ENCODE measurements around a stretch of chr14.

- PRO-cap: no peak
Measured at GRCh38 chr14:68253977-68254335, 434.4 kb downstream of the RAD51B start.

GRCh38 chr14:68272016-68272593, 452.5 kb downstream of the RAD51B start:
- PRO-cap: no peak

- PRO-cap: no peak
Measured at GRCh38 chr14:68364822-68365592, 427.9 kb downstream of the ZFP36L1 start.

- PRO-cap: unidirectional peak, minus-strand start at chr14:68367791
Measured at GRCh38 chr14:68367535-68368205, 425.2 kb downstream of the ZFP36L1 start.

GRCh38 chr14:68377195-68378021, 415.5 kb downstream of the ZFP36L1 start:
- PRO-cap: bidirectional peak, plus-strand start at chr14:68377645, minus-strand start at chr14:68377494

GRCh38 chr14:68392291-68393116, 400.4 kb downstream of the ZFP36L1 start:
- PRO-cap: unidirectional peak, plus-strand start at chr14:68392964

GRCh38 chr14:68399943-68400488, 392.9 kb downstream of the ZFP36L1 start:
- PRO-cap: no peak

GRCh38 chr14:68458876-68459620, 333.8 kb downstream of the ZFP36L1 start:
- PRO-cap: no peak

- PRO-cap: no peak
Measured at GRCh38 chr14:68539017-68539964, 253.6 kb downstream of the ZFP36L1 start.

DNA sequence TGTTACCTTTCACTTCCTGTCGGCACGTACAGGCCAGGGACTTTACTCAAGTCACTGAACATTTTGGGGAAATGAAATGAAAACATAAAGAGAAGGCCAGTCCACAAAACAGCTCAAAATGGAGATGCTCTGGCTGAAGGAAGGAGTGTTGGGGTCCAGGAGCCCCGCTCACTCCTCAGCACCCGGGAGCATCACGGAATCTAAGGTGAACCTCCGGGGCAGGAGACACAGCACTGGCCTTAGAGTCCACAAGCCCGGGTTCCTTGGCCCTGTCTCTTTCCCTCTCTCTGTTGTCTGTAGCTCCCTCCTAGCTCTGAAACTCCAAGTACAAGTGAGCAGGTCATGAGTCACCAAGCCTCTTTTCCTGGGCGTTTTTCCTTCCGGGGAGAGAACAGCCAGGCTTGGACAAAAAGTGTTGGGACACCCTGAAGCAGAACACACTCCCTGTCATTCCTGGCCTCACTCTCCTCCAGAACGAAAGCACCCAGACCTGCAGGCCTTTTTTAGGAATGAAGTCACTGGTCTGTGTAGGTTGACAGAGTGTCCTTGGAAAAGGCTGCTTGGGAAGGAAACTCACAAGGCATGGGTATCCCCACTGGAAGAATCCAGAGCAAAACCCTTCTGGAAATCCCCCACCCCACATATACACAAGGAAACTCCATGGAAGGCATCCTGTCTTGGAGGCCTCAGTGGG, 245.4 kb downstream of the ZFP36L1 start:
- PRO-cap: bidirectional peak, plus-strand start at position 435 of the sequence, minus-strand start at position 327 of the sequence

DNA sequence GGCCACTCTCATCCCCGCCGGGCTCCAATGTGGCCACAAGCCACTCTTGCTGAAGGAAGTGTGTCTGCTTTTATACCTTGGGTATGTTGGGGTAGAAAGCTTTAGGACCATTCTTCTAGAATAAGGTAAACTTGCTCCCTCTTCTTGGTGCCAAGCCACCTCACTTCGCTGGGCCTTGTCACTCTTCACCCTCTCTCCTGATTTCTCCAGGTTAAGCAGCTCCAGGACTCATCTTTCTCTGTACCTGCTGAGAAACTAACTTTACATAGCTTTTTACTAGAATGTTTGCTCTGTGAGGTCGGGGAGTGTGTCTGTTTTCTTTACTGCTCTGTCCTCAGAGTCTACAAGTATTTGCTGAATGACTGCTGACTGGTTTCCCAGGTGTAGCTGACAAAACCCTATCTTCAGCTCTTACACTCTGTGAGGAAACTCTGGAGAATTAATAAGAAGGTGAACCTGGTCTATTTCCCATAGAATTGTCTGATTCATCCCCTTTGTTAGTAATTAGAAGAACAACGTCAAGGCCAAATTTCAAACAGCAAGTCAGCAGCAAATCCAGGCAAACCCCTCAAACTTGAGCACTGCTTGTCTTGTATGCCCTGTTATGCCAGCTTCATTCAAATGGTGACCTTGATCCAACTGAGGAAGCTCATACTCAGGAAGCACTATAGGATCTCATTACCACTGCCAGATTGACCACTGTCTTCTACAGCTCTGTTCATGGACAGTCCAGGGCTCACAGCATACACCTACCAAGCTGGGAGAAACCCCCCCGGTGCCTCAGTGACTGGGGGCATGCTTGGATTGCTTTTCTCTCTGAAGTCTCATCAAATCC, 226.8 kb downstream of the ZFP36L1 start:
- PRO-cap: no peak

DNA sequence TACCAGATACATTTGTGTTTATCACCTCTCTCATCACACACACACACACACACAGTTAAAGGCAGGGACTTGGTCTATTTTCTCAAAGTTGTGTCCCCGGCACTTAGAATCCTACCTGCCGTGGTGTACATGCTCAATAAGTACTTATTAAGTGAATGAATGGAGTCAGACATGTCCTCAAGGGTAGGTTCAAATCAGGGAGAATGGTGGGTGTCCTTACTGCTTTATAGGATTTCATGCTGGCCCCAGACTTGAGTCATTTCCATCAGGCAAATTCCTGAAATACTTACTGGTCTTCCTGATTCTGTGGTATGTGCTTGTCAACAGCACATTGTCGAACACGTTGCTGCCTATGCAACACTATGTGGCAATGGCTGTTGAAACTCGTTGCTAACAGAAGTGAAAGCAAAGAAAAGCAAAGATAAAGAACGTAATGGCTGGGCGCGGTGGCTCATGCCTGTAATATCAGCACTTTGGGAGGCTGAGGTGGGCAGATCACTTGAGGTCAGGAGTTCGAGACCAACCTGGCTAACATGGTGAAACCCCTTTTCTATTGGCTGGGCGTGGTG, 215.1 kb downstream of the ZFP36L1 start:
- PRO-cap: no peak

DNA sequence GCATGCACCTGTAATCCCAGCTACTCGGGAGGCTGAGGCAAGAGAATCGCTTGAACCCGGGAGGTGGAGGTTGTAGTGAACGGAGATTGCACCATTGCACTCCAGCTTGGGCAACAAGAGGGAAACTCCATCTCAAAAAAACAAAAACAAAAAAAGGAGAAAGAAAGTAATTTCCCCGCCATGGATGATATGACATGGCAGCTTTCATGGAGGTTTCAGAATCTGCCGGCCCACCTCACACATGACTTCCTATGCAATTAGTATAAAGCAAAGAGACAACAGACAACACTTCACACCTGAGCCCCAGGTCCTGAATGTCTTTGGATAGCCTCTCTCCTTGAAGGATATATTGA, 214.6 kb downstream of the ZFP36L1 start:
- PRO-cap: no peak

GRCh38 chr14:68667140-68667639, 125.7 kb downstream of the ZFP36L1 start:
- PRO-cap: no peak

DNA sequence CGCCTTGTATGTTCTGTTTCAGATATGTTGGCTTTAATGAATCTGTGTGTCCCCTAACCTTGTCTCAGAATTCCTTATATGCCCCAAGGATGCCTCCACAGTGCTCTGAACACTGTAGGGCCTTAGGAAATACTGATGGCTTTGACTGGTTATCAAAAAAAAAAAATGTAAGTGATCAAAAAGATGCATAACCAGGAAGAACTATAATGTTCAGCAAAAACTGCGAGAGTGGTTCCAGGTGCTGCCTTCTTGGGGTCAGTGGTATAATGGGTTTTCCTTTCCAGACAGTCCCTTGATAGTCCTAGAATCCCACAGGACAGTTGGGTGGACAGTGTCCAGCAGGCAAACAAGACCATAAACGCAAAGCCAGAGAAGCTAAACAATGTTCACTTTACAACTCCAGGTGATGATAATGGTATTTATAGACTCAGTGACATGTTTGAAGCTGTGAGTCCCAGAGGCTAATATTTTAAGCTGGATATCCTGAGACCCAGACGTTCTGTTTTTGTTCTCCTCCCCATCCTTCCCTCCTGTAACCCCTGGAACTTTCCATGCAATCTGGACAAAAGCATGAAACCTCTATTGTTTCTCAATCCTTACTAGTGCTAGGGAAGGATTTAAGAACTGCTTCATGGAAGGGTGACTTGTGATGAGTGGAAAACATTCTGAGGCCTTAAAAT, 121.1 kb downstream of the ZFP36L1 start:
- PRO-cap: bidirectional peak, plus-strand start at position 602 of the sequence, minus-strand start at position 362 of the sequence

- PRO-cap: no peak
Measured at GRCh38 chr14:68727652-68728256, 65.1 kb downstream of the ZFP36L1 start.

DNA sequence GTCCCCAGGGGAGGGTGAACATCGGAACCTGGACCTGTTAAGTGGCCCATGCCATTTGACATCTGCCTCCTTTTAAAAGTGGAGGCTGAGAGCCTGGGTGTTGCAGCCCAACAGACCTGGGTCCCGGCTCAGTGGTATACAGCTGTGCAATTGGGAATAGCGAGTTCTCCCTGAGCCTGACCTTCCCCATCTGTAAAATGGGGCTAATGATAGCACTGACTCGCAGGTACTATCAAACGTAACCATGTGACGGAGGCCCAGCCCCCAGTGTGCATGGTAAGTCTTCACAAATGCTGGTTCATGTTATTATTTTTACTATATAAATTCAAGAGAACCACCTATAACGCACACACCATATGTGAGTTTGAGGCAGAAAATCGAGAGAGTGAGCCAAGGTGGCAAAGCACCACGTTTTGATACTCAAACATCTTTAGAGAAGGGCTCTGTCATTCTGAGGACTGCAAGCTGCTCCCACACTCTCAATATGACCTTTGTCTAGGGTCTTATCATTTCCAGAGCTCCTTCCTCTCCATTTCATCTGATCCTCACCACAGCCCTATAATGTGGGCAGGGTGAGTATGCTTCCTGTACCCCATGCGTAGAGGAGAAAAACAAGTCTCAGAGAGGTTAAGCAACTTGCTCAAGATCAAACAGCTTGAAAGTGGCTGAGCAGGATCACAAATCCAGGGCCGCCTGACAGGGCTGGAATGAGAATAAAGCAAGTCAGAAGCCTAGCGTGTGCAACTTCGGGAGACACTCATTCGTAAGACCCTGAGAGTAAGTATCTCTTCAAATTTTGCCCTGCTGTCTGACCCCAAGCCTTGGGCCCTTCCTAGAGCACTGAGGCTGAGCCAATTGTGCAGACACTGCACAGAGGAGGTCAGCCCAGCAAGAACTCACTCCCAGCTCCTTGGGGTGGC, 10.9 kb downstream of the ZFP36L1 start:
- PRO-cap: no peak

- PRO-cap: bidirectional peak, plus-strand start at chr14:68789579, minus-strand start at chr14:68789536
Measured at GRCh38 chr14:68788627-68789637, 3.9 kb downstream of the ZFP36L1 start.

GRCh38 chr14:68795586-68796646, 3.0 kb upstream of the ZFP36L1 start:
- PRO-cap: bidirectional peak, plus-strand start at chr14:68795804, minus-strand start at chr14:68795723; bidirectional peak, plus-strand start at chr14:68796119, minus-strand start at chr14:68796081; unidirectional peak, minus-strand start at chr14:68796143; unidirectional peak, minus-strand start at chr14:68796249

- PRO-cap: no peak
Measured at GRCh38 chr14:68809171-68809720, 16.4 kb upstream of the ZFP36L1 start.